Spinal cord (tissue), 3 donors: ENCODE measurements around the genes SNRPB, ZNF343, IDH3B, EBF4, GNRH2, LZTS3 and ITPA.

DNA sequence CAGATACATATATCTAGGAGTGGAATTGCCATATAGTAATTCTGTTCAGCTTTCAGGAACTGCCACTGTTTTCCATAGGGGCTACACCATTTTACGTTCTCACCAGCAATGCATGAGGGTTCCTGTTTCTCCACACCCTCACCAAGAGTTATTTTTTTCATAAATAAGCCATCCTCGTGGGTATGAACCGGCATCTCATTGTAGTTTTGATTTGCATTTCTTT, 11.3 kb downstream of the SNRPB start:
- PRO-cap, result no peak
- RAMPAGE, long total RNA, result no peak

GRCh38 chr20:2469786-2471167, at the start of gene SNRPB:
SNRPB (minus strand) TSS chr20:2470789.
- PRO-cap, result no peak
- RAMPAGE, long total RNA, result no peak

DNA sequence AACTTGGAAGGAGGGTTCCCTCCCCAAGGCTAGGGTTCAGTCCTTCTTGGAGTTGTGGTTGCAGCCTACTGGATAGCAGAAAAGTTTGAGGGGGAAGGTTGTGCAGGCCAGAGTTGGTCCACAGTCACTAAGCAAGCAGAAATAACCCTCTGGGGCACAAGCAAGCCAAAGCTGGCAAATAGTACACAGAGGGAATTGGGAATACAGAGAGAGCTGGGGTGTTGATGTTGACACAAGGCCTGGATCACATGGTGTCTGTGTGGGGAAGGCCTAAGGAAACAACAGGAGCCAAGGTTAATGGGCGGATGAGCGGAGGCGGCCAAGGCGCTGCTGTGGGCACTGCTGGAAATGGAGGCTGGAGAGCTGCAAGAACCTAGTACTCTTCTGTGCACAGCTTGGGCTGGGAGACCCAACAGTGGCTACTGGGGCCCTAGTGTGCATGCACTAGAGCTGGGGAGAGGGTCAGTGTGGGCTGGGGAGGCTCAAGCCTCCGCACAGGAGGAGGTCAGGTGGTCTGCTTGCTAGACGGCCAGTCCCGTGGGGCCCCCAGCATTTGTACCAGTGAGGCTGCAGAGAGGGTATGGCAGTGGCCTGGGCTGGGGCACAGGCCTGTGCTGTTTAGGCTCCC, 5.5 kb upstream of the SNRPB start:
- PRO-cap, result no peak
- RAMPAGE, long total RNA, result no peak

- PRO-cap, result no peak
- RAMPAGE, long total RNA, result start-site peak on the minus strand at chr20:2508895-2508936, 154 and 34 reads in 2 replicates
These were observed at the start of gene ZNF343 for GRCh38 chr20:2508544-2509406. ZNF343 (minus strand) TSS chr20:2508915.

- PRO-cap, result no peak
- RAMPAGE, long total RNA, result no peak
These were observed 3.4 kb downstream of the NOP56 start for GRCh38 chr20:2655793-2656226.

GRCh38 chr20:2664097-2664394, at the start of gene IDH3B:
IDH3B (minus strand) TSS chr20:2664216.
- PRO-cap, result no peak
- RAMPAGE, long total RNA, result start-site peak on the minus strand at chr20:2664197-2664203, 129 and 232 reads in 2 replicates

GRCh38 chr20:2692459-2692905, at the start of gene EBF4:
EBF4 (plus strand) TSS chr20:2692780.
- PRO-cap, result no peak
- RAMPAGE, long total RNA, result no peak

- PRO-cap, result no peak
- RAMPAGE, long total RNA, result no peak
These were observed 36.8 kb downstream of the EBF4 start for GRCh38 chr20:2729373-2729822.

DNA sequence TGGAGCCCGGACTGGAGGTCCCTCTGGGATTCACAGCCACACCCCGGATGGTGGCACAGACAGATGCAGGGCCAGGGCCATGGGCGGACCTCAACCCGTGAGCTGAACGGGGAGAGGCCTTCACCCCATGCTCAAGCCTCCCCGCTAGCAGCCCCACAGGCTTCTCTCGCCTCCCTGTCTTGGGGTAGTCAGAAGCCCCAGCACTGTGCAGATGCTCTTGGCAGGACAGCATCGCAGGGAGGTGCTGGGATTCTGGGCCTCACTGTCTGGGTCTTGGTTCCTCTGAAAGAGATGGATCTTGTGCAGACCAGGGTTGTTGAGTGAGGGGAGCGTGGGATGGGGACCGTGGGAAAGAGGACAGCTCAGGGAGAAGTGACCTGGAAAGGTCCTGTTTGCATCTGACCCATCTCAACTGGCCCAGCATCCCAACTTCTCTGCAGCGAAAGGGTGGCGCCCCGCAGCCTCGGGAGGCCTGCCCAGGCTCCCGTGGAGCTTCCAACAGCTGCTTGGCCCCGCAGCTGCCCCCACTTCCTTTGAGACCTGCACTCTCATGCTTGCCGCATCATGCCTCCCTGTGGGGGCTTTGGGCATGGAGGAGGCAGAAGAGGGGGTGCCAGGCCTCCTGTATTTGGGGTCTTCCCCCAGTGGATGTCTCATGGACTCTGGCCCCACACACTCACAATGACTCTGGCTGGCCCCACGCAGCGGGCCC, 41.0 kb downstream of the CPXM1 start:
- PRO-cap, result no peak
- RAMPAGE, long total RNA, result no peak

GRCh38 chr20:2771716-2772048, 28.7 kb downstream of the CPXM1 start:
- PRO-cap, result no peak
- RAMPAGE, long total RNA, result no peak

DNA sequence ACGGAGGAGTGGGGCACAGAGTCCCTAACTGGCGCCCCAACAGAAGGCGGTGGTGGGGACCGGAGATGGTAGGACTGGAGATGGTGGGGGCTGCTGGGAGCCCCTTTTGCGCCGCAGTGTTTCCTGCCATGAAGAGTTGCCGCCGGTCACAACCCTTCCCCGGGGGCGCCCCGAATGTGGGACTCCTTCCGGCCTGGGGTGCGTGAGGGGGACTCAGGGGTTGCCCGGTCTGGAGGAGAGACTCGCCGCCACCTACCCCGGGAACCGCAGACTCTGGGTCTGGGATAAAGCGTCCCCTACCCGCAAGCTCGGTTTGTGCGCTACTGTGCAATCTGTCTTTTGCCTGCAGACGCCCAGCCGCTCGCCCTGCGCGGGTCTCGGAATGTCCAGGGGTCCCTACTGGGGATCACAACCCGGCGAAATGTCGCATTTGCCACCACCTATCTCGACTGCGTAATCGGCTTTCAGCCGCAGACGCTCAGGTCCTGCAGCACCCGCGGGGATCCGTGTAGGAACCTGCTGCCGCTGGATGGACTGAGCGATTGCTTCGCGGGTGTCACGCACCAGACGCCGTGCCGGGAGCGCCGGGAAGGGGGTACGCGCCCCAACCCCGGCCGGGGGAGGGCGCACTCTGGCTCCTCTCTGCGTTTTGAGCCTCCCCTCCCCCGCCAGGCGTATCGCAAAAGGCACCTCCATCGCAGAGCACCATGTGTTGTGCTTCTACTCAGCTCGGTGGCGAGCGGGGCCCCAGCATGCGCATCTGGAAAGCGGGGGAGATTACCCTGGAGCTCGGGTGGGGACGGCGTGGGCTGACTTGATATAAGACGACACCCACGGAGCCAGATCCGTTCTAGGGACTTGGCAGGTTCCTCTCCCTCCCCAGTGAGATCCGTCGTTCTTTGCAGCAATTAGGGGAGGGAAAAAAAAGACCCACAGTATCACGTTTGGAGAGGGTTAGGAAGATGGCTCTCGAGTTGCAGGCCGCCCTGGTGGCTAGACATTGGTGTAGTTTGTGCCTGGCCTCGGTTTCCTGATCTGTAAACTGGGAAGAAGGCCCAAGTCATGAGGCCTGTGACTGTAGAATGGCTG, 792 bp upstream of the PTPRA start:
- PRO-cap, result no peak
- RAMPAGE, long total RNA, result no peak

- PRO-cap, result no peak
- RAMPAGE, long total RNA, result no peak
These were observed at the start of gene GNRH2 for GRCh38 chr20:3043149-3044006. GNRH2 (plus strand) TSS chr20:3043622.

GRCh38 chr20:3046683-3047406, 993 bp downstream of the MRPS26 start:
- PRO-cap, result no peak
- RAMPAGE, long total RNA, result no peak

DNA sequence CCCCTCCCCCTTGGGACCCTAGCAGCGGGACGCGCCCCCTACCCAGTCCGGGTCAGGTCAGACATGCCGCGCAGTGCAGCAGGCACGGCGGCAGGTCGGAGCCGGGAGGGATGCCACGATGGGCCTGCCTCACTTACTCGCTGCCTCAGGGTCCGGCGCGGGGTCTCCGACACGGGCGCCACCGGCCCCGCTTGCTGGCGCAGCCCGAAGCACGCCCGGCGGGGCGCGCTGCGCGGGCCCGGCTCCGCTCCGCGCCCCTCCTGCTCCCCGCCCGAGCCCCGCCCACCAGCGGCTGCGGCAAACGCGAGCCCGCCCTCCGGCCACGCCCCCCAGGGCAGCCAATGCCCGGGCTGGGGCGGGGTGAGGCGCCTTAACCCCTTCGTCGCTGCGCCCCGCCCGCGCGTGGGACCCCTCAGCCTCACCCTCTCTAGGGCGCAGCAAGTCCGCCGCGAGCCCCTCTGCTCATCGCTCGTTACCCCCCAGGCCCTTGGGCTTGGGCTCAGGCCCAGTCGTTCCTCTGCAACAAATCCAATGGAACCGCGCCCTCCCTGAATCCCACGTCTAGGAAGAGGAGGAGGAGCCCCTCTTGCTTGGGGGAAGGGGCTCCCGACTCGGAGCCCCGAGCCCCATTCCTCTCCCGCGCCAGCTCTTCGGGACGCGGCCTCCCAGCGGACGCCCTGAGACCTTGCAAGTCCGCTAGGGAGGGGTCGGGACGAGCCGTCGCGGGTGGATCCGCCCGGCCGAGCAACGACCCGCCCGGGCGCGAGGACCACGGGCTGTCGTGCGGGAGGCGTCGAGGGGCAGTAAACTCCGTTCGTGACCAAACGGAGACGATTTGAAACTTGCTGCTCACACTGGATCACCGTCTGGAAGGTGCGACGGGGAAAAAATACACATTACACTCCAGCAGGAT, at the start of gene LZTS3:
Gene LZTS3, minus strand, starts transcription at position 232 of the 913 bp plus-strand sequence.
- PRO-cap, result no peak
- RAMPAGE, long total RNA, result no peak

- PRO-cap, result no peak
- RAMPAGE, long total RNA, result no peak
These were observed 1.4 kb upstream of the LZTS3 start for GRCh38 chr20:3174649-3175344.

DNA sequence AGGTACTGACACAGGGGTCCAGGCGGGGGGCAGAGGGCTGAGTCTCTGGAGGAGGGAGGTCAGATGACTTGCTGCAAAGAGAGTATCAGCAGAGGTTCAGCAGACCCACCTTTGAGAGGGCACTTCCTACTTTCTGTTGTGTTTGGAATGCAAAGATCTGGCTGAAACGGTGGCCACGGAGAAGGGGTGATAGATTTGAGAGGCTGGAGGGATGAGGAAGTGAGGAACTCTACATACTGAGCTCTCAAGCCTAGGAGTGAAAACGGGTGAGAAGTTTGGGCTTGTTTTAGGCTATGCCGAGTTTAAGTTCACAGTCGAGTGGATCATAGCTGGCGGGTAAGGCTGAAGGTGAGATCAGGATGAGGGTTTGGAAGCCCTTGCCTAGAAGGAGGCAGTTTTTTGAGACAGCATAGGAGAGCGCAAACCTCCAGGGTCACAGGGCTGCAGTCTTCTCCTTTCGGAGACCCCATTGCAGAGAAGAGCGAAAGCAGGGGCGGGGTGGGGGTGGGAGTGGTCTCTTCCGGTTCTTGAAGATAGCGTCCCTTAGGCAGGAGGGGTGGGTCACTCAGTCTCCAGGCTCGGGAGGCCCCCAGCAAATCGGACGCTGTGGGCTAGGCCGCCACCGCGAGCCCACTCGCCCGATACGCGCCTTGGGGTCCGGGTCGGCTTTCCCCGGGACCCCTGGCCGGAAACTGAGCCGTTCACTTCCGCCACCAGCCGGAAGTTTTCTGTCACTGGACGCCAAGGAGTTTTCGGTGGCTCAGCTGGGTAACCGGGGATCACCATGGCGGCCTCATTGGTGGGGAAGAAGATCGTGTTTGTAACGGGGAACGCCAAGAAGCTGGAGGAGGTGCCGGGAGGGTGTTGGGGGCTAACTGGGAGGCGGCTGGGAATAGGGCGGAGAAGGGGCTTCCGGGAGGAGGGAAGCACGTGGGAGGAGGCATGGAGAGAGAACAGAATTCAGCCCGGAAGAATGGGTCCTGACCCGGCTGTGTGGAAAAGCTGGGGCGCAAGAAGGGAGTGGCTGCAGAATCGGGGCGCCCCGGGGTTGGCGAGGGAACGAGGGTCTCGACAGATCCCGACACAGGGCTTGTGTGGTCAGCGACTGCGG, at the start of gene ITPA:
Gene ITPA, plus strand, starts transcription at position 731 of the 1,111 bp plus-strand sequence.
- PRO-cap, result no peak
- RAMPAGE, long total RNA, result no peak

DNA sequence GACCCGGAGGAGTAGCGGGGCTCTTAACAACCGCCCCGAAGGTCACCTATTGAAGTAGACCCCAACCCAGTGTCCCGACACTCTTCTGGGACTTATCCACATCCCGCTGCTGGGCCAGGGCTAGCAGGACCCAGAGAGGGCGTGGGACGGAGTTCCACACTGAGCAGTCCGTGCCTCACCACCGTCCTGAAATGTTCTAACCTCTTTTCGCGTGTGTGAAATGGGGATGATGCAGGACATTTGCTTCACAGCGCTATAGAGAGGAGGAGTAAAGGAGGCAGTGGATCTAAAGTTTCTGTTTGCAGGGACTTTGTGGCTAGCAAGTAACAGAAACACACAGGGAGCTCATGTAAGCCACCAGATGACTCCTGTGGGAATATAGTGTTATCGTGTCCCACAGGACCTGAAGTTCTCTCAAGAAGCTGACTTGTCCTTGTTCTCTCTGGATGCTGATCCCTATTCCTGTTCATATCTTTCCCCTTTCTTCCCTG, 626 bp downstream of the ITPA start:
- PRO-cap, result no peak
- RAMPAGE, long total RNA, result no peak

GRCh38 chr20:3223286-3223485, 13.9 kb downstream of the ITPA start:
- PRO-cap, result no peak
- RAMPAGE, long total RNA, result no peak

DNA sequence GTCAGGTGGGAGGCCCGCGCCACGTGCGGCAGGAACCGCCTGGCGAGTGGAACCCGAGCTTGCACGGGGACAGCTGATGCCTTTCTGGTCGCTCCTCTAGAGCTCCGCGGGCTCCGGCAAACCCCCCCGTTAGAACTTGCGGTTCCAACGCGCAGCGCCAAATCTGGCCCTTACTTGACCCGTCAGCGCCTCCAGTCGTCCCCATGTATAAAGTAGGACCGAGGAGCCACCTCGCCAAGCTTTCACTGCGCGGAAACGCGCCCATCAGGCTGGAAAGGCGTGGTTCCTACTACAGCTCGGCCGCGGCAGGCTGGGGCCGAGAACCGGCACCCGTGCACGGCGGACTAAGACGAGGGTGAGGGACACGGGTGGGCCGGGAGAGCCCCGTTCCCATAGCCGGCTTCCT, 9.7 kb upstream of the SLC4A11 start:
- PRO-cap, result no peak
- RAMPAGE, long total RNA, result no peak

- PRO-cap, result no peak
- RAMPAGE, long total RNA, result no peak
These were observed 74.0 kb upstream of the SLC4A11 start for GRCh38 chr20:3312848-3313458.